Neural progenitor cell (in vitro differentiated cells): Measurements from ENCODE around the gene UNC5A.

GRCh38 chr5:173859638-173860088 is 28.5 kb upstream of the CPEB4 start:
- RAMPAGE, long total RNA, result no peak

- RAMPAGE, long total RNA, result no peak
Measured at GRCh38 chr5:173941870-173942680, 46.9 kb upstream of the C5orf47 start.

- RAMPAGE, long total RNA, result no peak
Measured at GRCh38 chr5:174505440-174506085, 218.8 kb upstream of the MSX2 start.

DNA sequence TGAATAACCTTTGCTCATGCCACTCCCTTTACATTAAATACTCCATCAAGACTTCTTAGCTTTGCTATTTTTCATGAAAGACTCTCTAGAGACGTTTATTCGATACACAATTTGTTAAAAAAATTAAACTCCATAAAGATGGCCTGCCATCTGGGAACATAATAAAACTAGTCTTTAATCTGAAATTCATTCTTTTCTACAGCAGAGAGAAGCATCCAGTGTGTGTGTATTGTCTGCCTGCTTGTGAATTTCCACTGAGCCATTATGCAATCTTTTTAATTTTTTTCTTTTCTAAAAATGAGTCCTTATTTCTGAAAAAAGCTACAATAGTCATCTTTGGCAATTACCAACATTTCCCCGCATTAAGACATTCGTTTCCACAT is 263.0 kb downstream of the MSX2 start:
- RAMPAGE, long total RNA, result no peak

- RAMPAGE, long total RNA, result no peak
Measured at GRCh38 chr5:175397537-175398047, 46.4 kb downstream of the DRD1 start.

GRCh38 chr5:175443311-175443786 is 633 bp downstream of the DRD1 start:
- RAMPAGE, long total RNA, result no peak

DNA sequence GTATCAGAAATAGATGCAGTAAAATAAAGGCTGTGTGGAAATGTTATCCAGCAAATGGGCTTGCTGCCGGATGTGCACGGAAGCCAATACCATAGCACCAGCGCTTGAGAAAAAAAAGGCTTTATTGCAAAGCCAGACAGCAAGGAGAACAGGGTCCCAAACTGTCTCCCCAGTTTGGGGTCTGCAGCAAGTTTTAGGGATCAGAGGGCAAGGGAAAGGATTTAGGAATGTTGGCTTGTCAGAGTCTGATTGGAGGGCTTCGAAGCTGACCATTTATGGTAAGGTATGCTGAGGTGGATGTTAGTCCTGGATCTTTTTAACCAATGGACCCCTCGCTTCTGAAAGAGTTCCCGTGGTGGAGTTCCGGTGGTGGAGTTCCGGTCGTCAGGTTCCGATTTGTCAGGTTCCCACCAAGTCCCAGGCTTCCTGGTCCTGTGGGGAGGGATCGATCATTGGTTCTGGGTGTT is 70.4 kb downstream of the SFXN1 start:
- RAMPAGE, long total RNA, result no peak

- RAMPAGE, long total RNA, result no peak
Measured at GRCh38 chr5:175795979-175796828, 75.2 kb upstream of the CPLX2 start.

DNA sequence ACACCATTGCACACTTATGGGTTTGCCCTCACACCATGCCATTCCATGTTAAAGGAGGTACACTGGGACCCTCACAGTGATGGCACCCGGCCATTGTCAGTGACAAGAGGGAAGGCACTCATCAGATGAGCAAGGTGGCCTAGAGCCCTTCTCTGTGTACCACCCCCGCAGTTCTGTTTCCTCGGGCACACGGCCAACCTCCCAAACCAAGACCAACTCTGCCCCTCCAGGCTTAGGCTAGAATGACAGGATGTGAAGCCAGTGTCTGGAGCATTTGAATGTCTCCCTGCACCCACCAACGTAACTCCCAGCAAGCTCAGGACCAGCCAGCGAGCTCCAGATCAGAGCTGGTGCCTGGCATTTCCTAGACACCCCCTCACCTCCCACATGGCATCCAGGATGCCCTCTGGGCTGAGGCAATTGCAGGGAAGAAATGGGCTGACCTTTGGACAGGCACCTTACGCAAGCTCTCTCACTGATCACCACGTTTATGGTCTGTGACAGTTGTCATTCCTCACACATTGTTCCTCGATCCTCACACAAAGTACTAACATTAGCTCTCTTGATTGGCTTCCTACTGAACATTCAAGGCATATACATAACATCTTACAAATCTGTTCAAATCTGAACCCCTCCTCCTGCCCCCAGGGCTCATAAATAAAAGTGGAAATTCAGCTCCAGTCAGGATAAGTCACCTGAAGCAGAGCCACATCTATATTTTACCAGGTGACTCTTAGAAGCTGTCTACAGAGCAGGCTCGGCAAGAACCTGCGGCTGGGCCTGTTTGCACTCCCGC is 3.4 kb upstream of the CPLX2 start:
- RAMPAGE, long total RNA, result no peak

GRCh38 chr5:175871851-175872389 is 542 bp downstream of the CPLX2 start:
- RAMPAGE, long total RNA, result no peak

DNA sequence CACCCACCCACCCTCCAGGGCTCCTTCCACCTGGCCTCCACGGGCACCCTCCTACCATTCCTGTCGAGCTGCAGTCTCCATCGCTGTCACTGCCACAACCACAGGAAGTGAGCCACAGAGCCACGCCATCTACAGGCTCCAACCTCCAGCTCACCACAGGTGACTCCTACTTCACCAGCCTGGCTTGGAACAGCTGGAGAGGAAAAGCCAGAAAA is 66.3 kb upstream of the THOC3 start:
- RAMPAGE, long total RNA, result no peak

- RAMPAGE, long total RNA, result no peak
Measured at GRCh38 chr5:176198964-176199679, 39.1 kb upstream of the SIMC1 start.

GRCh38 chr5:176385009-176386147 is 3.0 kb downstream of the NOP16 start:
- RAMPAGE, long total RNA, result no peak

GRCh38 chr5:176410030-176411055 is 6.0 kb downstream of the CLTB start:
- RAMPAGE, long total RNA, result no peak

- RAMPAGE, long total RNA, result no peak
Measured at GRCh38 chr5:176541127-176541387, 3.9 kb upstream of the RNF44 start.

- RAMPAGE, long total RNA, result no peak
Measured at GRCh38 chr5:176576187-176576412, 27.0 kb downstream of the CDHR2 start.

DNA sequence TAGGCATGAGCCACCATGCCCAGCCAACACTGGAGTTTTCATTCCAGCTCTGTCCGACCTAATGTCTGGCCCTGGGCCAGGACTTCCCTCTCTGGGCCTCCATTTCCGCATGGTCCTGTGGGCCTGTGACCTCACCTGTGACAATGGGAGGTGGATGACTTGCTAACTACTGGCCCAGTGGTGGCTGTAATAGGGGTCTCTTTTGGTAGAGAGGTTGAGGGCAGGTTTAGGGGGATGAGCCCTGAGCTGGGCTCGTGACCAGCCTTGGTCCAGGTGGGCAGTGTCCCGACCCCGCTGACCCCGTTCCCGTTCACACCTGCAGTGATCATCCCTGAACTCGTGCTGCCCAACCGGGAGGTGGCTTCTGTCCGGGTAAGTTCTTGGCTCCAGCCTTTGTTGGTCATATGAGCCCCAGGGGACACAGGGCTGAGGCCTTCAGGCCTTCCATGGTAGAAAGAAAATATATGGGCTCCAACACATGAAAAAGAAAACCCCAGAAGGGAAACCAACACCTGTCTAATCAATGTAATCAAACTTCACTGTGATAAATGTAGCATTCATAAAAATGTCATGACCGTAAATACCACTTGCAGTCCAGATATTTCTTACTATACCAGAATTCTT is 23.4 kb downstream of the GPRIN1 start:
- RAMPAGE, long total RNA, result no peak

DNA sequence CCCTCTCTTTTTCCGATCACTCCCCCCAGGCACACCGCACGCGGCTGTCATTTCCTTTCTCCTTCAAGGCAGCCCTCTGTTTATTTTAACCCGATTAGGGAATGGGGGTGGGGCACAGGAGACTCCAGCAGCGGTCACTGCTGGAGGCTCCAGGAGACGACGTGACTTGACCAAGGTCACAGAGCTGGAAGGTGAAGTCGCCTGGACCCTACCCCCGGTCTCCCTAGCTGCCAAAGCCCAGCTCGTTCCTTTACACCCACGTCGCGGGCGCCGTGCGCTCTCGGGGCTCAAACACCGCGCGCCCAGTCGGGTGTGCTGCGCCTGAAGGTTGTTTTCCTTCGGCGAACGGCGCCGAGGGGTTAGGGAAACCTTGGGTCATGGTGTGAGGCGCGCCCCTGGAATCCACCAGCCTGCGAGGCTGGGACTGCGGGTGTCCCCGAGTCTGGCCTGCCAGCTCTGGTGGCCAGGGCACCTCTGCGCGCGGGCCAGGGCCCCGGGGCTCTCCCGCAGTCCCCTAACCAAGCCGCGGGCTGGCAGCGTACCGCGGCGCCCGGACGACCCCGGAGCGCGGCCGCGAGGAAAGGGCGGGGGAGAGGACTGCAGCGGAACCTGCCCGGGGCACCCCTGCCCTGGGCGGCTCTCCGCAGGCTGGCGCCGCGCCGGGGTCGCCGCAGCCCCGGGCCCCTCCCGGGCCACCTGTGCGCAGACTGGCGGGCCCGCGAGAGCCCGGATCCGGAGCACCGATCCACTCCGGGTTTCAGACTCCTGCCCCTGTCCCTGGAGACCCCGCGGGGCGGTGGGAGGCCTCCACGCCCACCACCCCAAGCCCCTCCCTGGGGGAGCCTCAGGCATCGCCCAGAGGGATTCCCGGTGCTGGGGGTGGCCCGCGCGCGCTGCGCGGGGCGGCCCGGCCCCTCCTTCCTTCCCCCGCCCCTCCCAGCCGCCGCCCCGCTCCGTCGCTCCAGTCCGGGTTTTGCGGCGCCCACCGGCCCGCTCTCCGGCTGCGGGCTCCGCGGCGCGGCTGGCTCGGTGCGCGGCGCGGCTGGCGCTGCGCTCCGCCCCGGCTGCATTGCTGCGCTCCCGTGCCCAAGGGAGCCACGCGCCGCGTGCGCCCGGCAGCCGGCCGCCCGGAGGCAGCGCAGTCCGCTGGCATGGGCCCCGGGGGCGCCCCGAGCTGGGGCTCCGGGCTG is at the start of gene UNC5A:
Gene UNC5A (plus strand): TSS at position 1,067 of the 1,190 bp plus-strand sequence.
- RAMPAGE, long total RNA, result no peak

DNA sequence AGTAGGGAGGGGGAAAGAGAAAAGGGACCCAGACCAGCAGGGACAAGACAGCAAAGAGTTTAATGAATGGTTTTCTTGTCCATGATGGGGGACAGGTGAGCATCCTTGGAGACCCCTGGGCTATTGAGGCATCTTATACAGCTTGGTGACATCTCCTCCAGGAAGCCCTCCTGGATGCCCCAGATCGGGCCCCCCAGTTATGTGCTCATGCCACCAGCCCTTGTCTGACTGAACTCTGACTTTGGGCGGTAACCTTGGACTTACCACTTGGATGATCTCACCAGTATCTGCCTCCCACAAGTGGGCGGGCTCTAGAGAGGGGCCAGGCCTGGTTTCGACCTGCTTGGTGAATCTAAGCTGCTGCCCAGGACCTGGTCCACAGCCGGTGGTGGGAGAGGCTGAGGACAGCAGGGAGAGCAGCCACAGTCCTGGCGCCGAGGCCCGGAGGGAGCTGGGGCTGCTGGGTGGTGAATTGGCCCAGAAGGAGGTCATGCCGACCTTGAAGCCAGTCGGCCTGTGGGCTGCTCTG is 36.1 kb downstream of the UNC5A start:
- RAMPAGE, long total RNA, result no peak

DNA sequence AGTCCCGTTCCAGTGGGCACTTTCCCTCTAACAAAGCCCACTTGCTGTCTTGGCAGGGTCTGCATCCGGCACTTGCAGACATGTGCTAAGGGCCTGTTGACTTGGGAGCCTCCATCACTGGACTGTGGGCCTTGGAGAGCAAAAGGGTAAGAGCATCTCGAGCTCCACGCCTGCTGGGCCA is 2.3 kb upstream of the NSD1 start:
- RAMPAGE, long total RNA, result no peak